Glomerular endothelial cell (primary cell): Measurements from ENCODE around the genes C12orf42 and HCFC2.

DNA sequence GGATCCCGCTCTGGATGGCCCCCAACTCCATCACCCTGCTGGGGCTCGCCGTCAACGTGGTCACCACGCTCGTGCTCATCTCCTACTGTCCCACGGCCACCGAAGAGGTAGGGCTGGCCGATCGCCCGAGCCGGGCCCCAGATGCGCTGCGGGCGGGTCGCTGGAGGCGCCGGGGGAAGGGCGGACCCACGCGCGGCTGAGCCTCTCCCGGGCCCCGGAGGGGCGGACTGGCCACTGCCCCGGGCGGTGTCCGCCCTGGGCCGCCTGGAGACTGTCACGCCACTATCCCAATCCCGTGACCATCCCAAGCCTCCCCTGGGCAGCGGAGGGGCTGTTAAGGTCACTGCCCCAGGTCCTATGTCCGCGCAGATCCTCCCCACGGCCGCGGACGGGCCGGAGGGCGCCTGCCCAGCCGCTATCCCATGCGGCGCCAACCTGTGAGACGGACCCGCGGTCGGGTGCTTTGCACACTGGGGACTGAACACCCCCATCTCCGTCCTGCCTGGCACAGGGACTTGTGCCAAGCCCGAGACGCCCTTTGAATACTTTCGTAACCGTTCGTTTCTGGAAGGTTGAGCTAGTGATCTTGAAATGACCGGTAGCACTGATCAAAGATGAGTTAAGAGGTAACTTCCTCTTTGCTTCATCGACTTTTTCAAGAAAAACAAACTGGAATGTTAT lies 728 bp downstream of the CHPT1 start:
- RAMPAGE, long total RNA, result no peak

DNA sequence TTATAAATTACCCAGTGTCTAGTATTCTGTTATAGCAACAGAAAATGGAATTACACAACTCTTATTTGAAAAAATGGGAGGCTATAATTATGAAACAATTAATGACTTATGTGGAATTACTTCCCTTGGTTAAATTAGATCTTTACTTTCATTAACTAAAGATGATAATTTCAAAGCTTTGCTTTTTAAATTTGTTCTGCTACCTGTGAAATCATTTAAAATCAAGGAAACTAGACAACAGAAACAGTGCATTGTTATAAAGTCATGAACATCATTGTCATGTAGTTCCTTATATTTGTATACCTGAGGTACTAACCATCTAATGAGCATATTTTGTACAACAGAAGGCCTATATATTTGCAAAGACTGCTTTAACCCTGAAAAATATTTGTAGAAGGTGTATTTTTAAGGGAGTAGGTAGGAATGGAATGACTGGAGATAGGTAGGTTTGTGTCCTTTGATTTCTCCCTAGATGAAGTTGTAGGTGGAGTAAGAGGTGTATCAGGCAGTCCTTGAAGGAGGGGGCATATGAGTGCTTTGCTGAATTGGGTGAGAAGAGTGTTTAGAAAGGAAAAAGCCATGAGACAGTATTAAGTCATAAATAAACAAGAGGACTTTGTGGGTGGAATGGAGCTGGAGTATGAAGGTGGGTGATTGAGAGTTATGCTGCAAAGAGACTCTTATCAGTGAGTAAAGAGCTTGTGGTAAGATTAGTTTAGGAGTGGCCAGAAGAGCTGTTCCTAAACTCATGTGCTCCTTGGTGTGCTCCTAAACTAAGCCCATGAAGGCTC lies 9.4 kb downstream of the CHPT1 start:
- RAMPAGE, long total RNA, result no peak

DNA sequence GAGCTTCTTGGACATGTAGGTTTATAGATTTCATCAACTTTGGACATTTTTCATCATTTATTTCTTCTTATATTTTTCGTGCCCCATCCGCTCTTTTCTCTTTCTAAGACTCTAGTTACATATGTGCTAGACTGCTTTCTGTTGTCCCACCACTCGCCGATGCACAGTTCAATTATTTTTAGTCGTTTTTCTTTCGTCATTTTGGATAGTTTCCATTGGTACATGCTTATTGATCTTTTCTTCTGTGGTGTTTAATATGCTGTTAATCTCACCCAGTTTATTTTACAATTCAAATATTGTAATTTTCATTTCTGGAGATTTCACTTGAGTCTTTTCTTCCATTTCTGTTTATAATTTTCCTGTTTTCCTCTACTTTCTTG lies 15.0 kb downstream of the CHPT1 start:
- RAMPAGE, long total RNA, result no peak

GRCh38 chr12:101726178-101726982 lies 12.9 kb downstream of the SYCP3 start:
- RAMPAGE, long total RNA, result no peak

- RAMPAGE, long total RNA, result no peak
Observed at GRCh38 chr12:101791233-101791742, 39.5 kb downstream of the GNPTAB start.

GRCh38 chr12:101796651-101797024 lies 34.1 kb downstream of the GNPTAB start:
- RAMPAGE, long total RNA, result no peak

DNA sequence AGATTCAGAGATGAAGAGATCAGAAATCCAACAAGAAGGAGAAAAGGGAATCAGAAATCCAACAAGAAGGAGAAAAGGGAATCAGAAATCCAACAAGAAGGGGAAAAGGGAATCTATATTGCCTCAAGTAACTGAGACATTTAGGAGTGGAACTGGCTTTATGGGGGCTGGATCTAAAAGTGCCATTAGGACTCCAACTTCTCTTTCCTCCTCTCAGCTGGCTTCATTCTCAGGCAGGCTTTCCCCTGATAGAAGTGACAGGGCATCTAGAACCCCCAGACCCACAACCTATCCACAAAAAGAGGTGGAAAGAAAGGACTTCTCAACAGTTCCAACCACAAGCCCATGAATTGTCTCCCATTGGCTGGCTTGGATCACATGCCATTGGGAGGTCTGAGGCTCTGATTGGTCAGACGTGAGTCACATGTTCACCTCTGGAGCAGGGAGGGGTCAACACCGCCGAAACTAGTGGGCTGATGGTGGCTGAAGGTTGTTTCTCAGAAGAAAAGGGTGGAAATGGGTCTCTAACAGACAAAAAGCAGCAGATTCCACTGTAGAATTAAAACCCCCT lies 47.2 kb downstream of the DRAM1 start:
- RAMPAGE, long total RNA, result no peak

GRCh38 chr12:101935846-101937103 lies 58.9 kb downstream of the DRAM1 start:
- RAMPAGE, long total RNA, result no peak

GRCh38 chr12:102121020-102121286 lies 970 bp downstream of the PARPBP start:
- RAMPAGE, long total RNA, result no peak

DNA sequence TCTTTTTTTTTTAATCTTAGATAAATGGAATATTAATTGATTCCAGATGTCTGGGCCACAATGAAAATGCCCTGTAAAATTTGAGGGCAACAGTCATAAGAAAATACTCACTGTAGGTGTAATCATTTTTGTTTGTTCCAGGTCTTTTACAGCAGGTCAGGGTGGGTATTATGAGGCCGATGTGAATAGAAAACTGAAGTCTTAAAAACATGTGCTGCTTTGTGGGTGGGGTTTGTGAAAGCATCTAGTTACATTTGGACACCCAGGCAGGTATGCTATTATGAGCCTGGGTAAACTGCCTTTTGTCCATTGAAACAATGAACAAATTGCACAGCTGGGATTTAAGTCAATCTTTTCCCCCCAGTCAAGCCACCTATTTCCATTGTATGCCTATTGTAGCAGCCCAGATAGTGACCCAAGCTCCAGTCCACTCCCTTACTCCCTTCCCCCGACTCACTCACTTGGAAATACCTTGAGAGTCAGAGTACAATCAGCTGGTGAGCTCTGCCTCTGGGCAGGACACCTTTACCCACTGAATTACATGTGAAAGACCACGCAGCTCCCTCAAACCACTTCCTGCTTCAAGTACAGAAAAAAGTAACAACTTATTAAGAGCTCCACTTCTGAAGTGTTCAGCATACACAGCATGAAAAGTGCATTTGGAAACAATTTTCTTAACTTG lies 1.8 kb downstream of the IGF1 start:
- RAMPAGE, long total RNA, result no peak

DNA sequence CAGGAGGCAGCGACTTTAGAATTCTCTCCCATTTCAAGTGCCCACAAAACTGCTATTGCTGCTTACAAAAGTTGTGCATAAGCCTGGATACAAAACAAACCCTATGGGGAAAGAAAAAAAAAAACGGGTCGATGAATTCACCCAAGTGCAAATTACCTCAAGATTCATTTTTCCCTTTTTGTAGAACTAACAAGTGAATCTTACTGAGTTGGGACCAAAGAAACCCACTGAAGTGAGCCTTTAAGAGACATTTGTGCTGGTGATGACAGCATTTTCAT lies 27.2 kb downstream of the C12orf42 start:
- RAMPAGE, long total RNA, result no peak

GRCh38 chr12:103495072-103496232 lies at the start of gene C12orf42:
Gene C12orf42 (minus strand): TSS chr12:103495968.
- RAMPAGE, long total RNA, result no peak

DNA sequence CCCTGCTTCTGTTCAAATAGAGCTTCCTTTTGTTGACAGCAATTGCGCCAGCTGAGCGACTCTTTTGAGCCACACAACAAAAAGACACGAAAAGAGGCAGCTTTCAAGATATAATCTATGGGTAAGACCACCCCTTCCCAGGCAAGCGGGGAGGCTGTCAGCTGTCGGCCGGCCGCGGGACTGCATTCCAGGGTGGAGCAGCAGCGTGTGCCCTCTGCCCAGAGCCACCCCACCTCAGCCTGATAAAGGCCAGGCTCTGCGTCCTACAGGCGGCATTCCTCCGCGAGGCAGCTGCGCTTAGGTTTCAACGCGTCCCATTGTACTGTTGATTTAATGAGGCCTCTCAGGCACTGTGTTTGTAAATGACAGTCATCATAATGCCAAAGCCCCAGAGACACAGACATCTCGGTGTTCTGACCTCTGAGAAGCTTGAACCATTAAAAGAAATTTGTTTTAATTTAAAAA lies 15.7 kb upstream of the STAB2 start:
- RAMPAGE, long total RNA, result no peak

- RAMPAGE, long total RNA, result no peak
Observed at GRCh38 chr12:103793750-103794257, 47.2 kb downstream of the NT5DC3 start.

GRCh38 chr12:103938098-103938643 lies 8.0 kb downstream of the HSP90B1 start:
- RAMPAGE, long total RNA, result no peak

DNA sequence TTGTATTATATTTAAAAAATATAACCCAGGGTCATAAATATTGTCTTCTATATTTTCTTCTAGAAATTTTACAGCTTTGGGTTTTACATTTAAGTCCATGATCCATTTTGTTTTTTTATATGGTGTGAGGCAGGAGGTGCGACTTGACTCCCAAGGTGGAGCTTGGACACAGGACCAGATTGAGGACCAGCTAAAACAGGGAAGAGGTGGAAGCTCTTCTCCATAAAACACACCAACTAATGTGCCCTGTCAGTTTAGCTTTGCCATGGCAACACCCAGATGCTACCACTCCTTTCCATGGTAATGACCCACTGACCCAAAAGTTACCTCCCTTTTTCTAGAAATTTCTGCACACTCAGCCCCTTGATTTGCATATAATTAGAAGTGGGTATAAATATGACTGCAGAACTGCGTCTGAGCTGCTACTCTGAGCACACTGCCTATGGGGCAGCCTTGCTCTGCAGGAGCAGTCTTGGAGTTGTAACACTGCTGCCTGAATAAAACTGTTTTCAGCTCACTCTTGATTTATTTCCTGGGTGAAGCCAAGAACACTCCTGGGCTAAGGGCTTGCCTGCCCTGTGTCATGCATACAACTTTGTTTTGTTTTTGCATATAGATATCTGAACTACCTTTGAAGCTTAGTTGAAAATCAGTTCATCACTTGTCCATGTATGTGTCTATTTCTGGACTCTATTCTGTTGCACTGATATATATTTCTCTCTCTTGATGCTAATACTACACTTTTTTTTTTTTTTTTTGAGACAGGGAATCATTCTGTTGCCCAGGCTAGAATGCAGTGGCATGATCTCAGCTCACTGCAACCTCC lies 3.1 kb upstream of the TDG start:
- RAMPAGE, long total RNA, result no peak

DNA sequence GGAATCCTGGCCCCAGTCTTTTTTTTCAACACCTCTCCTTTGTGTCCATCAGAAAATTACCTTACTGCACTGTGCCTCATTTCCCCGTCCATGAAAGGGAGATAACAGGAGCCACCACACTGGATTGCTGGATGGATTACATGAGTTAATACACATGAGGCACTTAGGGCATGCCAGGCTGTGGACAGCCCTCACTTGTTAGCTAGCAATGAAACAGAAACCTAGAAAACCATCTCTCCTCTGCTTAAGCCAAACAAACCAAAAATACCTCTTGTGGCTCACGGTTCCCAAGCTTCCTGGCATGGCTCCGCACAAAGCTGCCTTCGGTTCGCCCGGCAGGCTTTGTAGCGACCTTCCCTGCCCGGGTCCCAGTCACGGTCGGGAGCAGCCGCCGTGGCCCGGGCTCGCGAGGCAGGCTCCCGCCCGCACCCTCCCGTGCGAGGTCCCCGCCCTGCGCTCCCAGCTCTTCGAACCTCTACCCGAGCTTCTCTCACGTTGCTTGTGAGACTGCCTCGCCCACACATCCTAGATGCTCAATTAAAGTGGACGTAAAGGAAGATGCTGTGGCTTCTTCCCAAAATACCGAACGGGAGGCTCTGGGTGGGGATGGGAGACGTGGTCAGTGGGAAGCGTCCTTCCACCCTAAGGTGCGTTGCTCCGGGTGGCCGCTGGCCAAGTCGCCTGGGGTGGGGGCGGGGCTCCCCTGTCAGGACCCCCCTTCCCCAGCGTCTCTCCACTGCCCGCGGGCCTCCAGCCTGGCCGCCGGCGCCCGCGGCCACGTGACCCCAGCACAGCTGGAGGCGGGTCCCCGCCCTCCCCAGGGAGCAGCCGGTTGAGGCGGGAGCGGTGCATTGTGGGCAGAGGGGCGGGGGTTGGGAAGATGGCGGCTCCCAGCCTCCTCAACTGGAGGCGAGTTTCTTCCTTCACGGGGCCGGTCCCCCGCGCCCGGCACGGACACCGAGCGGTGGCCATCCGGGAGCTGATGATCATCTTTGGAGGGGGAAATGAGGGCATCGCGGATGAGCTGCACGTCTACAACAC lies at the start of gene HCFC2:
HCFC2 (plus strand) TSS at position 851 of the 1,041 bp plus-strand sequence.
- RAMPAGE, long total RNA, result start-site peak on the plus strand centred at position 860 of the sequence, 18 bp wide, 71 and 164 reads in 2 replicates

DNA sequence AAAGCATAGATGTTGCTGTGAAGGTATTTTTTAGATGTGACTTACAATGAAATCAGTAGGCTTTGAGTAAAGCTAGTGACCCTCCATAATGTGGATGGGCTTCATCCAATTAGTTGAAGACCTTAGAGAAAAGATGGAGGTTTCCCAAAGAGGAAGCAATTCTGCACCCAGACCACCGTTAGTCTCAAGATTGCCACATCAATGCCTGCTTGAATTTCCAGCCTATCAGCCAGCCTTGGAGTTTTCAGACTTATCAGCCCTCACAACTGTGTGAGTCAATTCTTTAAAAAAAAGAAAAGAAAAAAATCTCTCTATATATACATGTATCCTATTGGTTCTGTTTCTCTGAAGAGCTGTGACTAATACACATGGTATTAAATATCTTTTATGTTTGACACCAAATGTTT lies 22.9 kb upstream of the EID3 start:
- RAMPAGE, long total RNA, result no peak

GRCh38 chr12:104462839-104463350 lies 6.1 kb downstream of the CHST11 start:
- RAMPAGE, long total RNA, result no peak

DNA sequence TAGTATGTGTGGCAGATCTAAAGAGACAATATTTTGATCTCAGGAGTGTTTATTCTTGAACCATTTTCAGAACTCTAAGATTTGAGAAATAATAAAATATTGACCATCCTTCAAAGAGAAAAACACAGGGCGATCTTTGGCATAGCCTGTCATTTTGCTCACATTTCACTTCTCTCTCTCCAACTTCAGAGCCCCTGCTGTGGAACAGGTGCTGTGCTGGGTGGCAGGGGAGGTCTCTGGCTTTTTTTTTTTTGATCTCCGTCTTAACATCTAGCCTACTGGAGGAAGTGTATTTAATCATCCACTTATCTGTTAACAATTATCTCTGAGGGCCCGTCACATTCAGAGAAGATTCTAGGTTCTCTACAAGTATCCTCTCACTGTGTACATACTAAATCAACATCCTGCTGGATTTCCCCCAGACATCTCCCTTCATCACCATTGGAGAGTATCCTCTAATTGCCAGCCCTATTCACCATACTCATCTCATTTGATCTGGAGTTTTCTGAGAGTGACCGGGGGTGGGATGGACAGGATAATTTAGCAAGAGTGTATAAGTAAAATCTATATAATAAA lies 34.1 kb downstream of the CHST11 start:
- RAMPAGE, long total RNA, result no peak